Mesenchymal stem cell of the bone marrow (primary cell): ENCODE measurements around a stretch of chr2.

DNA sequence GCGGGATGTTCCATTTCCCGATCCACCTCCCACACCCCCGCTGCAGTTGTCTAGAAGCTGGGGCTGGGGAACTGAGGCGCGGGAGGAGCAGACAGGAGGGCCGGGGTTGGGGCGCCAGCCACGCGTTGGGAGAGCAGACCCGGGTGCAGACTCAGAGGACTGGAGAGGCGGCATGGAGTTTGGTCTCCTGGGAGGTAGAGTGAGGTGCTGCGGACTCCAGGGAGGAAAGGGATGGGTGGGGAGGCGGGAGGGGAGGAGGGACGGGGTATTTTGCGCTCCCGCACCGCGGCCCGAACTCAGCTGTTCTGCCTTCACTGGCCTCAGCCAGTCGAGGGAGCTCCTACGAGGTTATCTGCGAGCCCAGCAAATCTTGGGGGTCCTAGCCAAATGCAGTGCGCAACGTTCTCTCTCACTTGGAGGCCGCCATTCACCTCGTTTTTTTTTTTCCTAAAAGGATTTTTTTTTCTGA is 1.0 kb upstream of the BCL2L11 start:
- CAGE, long polyA plus RNA = no peak

GRCh38 chr2:111120131-111120865 is 416 bp upstream of the BCL2L11 start:
- CAGE, long polyA plus RNA = no peak

- CAGE, long polyA plus RNA = no peak
These were observed 44.6 kb downstream of the BCL2L11 start for GRCh38 chr2:111165031-111166032.

GRCh38 chr2:111168434-111169279 is 47.9 kb downstream of the BCL2L11 start:
- CAGE, long polyA plus RNA = no peak

DNA sequence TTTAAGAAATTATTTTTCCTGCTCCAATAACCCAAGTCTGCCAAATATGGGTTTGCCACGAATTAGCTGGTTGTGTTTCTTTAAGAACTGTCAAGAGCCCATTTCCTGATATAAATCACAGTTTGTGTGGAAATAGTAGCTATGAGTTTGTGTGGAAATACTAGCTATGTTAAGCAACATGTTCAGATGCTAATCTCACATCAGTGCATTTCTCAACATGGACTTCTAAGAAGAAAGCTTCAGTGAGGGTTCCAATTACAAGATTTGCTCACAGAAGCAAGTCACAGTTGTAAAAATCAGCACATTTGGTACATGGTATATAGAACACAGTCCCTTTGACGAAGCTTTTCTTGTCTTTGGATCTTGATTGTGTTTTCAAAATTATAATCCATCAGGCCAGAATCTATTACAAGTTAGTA is 259.2 kb downstream of the ANAPC1 start:
- CAGE, long polyA plus RNA = no peak

DNA sequence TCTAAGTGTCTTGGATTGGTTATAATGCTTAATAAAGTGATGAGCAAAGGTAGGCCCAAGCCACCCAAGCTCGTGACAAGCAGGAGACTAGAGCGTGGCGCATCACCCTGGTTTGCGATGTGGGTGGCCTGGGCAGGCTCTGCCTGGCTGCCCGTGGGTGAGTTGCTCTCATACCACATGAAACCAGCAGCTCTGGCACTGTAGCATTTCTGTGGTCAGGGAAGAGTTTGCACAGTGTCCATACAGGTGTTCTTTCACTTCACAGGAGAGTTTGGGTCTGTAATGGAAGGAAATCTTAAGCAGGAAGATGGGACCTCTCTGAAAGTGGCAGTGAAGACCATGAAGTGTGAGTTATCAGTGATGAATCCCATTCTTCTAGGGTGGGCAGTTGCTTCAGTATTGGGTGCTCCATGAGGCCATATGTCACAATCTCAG is 51.4 kb upstream of the TMEM87B start:
- CAGE, long polyA plus RNA = no peak

DNA sequence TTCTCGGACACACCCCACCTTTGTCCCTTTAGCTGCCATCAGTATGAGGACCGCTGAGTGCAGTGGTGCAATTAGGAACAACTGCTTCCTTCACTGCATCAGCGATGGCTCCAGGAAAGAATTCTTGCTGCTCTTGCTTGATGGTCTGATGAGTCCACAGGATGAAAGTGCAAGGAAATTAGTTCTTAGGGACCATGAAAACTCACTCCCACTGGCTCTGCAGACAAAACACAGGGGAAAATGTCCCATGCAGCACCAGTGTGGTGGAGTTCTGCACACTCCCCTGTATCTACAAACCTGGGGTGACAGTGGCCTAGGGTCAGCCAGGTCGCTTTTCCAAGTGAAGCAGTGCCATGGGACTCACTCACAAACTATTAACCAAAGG is 44.0 kb upstream of the TMEM87B start:
- CAGE, long polyA plus RNA = no peak

DNA sequence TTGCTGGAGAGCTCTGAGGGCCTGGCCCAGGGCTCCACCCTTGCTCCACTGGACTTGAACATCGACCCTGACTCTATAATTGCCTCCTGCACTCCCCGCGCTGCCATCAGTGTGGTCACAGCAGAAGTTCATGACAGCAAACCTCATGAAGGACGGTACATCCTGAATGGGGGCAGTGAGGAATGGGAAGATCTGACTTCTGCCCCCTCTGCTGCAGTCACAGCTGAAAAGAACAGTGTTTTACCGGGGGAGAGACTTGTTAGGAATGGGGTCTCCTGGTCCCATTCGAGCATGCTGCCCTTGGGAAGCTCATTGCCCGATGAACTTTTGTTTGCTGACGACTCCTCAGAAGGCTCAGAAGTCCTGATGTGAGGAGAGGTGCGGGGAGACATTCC is 26.6 kb upstream of the TMEM87B start:
- CAGE, long polyA plus RNA = no peak

- CAGE, long polyA plus RNA = no peak
These were observed 3.8 kb downstream of the TMEM87B start for GRCh38 chr2:112058701-112059342.

DNA sequence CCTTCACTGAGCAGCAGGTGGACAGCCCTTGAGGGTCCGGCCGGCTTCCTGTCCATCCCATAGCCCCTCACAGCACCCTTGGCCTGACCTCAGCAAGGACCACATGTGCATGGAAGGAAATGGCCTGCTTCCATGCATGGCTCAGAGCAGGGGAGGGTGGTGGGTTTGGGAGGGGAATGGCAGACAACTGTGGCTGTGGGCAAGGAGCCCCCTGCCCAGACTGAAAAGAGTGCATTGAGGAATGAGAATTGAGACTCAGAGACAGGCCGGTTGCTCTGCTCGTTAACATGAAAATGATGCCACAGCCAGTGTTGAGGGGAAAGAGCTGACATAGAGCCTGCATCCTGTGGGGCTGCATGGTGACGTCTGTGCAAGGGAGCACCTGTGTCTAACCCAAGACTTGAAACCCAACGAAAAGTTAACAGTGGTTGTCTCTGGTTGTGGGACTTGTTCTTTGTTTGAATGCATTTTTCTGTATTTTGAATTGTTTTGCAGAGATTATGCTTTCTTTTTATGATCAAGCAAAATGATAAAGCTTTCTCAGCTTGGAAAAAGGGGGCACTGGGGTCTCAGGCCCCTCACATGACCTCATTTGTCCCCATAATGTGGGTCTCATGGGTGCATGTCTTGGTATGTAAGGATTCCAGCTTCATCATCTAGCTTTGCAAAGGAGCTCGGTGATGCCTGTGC is 16.6 kb downstream of the FBLN7 start:
- CAGE, long polyA plus RNA = no peak

GRCh38 chr2:112181650-112182353 is 43.6 kb downstream of the FBLN7 start:
- CAGE, long polyA plus RNA = no peak

DNA sequence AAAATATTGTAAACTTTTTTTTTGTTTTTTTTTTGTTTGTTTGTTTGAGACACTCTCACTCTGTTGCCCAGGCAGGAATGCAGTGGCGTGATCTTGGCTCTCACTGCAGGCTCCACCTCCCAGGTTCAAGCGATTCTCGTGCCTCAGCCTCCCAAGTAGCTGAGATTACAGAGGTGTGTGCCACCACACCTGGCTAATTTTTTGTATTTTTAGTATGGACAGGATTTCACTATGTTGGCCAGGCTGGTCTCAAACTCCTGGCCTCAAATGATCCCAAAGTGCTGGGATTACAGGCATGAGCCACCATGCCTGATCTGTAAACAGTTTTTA is 40.1 kb downstream of the ZC3H6 start:
- CAGE, long polyA plus RNA = no peak

- CAGE, long polyA plus RNA = no peak
These were observed 42.0 kb downstream of the ZC3H6 start for GRCh38 chr2:112317454-112317801.

GRCh38 chr2:112483036-112483521 is 1.1 kb downstream of the TTL start:
- CAGE, long polyA plus RNA = no peak

- CAGE, long polyA plus RNA = no peak
These were observed 21.5 kb upstream of the POLR1B start for GRCh38 chr2:112520599-112521401.

- CAGE, long polyA plus RNA = no peak
These were observed 14.2 kb upstream of the SLC20A1 start for GRCh38 chr2:112631545-112631996.

GRCh38 chr2:112640364-112641340 is 5.1 kb upstream of the SLC20A1 start:
- CAGE, long polyA plus RNA = no peak

- CAGE, long polyA plus RNA = no peak
These were observed 6.9 kb downstream of the SLC20A1 start for GRCh38 chr2:112652423-112653221.

DNA sequence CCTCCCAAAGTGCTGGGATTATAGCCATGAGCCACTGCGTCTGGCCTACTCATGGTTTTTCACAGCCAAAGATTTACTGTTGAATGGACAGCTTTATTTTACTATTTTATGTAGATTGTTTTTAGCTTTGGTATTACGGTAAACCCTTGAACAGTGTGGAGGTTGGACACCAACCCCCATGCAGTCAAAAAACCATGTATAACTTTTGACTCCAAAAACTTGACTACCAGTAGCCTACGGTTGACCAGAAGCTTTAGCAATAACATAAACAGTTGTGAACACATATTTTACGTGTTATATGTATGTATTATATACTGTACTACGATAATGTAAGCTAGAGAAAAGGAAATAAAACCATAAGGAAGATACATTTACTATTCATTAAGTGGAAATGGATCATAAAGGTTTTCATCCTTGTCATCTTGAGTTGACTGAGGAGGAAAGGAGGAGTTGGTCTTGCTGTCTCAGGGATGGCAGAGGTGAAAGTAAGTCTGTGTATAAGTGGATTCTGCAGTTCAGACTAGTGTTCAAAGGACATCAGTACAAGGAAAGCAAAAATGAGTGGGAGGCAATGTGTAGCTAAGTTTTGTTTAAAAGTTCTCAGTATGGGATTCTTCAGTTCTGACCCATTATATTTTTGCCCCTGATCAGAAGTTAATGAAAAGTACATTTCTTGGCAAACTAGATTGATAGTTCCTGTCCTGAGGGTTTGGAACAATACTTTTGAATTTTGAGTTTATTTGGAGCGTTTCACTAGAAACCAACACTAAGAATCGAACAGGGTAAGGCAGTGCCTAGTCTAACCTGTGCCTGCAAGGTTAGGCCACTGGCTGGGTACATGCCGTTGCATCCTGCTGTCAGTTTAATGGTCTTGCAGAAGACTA is 18.9 kb downstream of the SLC20A1 start:
- CAGE, long polyA plus RNA = no peak

DNA sequence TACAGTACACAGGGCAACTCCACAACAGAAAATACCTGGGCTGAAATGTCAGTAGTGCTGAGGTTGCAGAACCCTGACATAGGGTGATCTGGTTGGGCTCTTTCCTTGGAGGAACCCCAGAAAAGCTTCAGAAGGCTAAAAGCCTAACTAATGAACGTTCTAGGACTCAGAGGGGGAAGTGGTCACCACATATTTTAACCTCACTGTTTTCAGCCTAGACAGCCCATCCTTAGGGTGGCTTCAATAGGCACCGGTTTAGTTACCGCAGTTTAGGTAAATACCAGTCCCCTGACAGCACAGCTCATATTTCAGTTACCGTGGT is 20.8 kb downstream of the SLC20A1 start:
- CAGE, long polyA plus RNA = no peak